Anterior vena cava (tissue), 1 donor: ENCODE measurements around a stretch of chr20.

DNA sequence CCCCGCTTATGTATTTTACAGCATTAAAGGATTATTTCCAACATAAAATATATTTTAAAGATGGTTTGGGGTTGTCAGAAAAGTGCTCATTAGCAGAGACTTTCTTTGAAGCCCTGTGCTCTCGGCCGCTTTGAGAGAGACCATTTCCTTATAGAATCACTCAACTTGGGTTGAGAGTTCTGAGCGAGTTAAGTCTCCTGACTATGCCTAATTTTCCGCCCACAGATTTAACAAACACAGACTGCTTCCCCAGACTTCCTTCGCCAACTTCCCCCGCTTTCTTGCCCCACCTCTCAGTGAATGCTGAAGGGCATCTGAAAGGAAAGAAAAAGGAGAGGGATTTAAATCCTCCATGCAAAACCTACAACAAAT is 223.9 kb downstream of the EYA2 start:
- PRO-cap: unidirectional peak, minus-strand start at position 150 of the sequence

GRCh38 chr20:47210270-47211451 is 145.8 kb downstream of the ZMYND8 start:
- PRO-cap: no peak

- PRO-cap: unidirectional peak, plus-strand start at chr20:47257012; unidirectional peak, minus-strand start at chr20:47257043
These were observed 99.7 kb downstream of the ZMYND8 start for GRCh38 chr20:47256577-47257365.

GRCh38 chr20:47274323-47275074 is 82.0 kb downstream of the ZMYND8 start:
- PRO-cap: unidirectional peak, plus-strand start at chr20:47274749

GRCh38 chr20:47278104-47279313 is 78.0 kb downstream of the ZMYND8 start:
- PRO-cap: no peak

DNA sequence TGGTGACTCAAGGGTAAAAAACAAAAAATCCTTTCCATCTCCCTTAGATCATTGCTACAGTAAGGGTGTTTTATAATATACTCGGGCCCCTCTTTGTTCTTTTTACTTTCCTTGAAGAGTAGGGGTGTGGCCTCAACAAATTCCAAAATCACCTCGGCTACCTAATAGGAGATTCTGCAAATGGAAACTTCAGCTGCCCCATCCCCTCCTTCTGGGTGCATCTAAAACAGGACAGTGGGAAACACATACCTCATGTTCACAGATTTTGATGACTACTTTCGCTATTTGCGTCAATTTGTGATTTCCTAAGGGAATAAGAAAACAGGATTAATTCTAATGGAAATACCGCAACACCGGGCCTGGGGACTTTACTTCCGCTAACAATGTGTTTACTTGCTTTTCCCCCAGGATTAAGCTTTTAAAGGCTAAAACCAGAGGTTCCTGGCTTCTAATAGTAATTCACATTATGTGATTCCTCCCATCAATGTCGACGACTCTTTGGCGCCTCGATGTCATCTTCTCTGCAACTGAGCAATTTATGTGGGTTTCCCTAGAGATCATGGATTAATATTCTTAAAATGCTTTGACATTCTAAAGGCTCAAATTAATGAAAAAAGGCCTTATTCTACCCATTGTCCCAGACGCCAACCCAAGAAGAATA is 69.4 kb downstream of the ZMYND8 start:
- PRO-cap: no peak

DNA sequence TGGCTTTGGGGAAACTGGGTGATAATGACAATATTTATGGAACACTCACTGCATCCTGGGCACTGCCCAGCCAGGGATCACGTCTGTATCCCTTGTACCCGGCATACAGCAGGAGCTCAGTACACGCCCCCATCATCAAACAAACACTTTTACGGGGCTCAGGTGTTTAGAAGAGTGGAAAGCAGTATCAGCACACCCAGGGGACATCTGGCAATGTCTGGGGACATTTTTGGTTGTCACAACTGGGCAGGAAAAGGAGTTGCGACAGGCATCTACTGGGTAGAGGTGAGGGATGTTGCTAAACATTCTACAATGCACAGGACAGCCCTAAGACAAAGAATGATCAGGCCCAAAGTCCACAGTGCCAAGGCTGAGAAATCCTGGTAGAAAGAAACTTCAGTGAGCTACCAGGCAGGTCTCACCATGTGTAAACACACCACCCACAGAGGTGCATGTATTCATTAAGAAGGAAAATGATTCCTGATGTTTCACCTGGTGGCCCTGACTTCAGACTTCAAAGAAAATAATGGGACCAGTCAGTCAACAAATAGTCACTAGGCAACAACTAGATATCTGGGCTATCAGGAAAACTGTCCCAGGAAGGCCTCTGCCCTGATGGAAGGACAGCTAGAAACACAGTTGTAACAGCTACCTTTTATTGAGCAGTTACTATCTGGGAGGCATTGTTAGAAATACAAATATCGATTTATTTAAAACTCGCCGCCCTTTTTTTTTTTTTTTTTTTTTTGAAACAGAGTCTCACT is 35.2 kb downstream of the ZMYND8 start:
- PRO-cap: no peak

DNA sequence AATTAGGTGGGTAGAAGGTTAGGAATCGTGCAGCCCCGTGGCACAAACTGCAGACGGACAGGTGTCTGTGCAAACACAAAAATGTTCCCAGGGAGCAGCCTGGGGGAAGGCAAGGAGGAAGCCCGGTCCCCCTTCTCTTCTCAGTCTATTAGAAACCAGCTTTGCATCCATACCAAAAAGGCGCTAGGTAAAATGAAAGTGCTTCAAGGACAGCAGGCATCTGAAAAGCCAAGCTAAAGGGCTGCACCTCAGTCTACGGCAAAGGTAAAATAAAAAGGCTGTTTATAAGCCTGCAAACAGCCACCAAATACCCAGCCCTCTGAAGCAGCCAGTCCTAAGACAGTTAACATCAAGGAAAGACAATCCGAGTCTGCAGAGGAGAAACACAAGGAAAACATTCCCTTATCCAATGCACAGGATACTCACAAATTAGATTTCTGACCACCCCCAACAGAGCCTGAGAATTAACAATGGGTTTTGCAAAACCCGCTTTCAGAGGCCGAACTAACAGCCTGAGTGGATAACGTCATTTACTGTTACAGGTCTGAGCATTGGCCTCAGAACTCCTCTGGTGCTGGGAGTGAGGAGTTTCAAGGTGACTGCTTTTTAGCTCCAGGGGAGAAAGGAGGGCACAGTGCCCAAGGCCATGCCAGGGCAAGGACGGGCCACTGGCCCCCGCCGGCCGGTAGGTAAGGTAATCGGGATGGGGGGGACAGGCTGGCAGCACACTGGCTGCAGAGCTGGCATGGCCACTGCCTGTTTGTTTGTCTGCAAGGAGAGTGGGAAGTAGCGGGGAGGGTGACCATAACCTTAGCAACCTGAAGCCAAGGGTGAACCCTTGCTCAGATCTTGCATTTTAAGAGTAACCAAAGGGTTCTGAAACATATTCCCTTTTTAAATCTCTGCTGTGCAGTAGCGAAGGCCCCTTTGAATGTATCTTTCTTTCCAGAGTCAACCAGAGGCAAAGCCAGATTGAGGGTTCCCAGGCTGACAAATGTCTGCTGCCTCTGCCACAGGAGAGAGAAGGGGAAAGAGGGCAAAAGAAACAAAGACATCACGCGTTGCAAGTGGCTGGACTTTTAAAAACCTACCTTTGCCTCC is 4.1 kb downstream of the ZMYND8 start:
- PRO-cap: no peak

DNA sequence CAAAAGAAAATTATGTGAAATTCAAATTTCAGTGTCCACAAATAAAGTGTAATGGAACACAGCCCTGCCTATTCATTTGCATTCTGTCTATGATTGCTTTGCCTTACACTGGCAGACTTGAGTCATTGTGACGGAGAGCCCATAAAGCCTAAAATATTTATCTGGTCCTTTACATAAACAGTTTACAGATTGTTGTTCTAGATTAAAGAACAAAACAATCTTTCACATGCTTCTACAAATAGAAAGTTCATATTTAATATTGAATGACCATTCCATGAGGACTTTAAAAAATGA is 66.1 kb upstream of the NCOA3 start:
- PRO-cap: no peak

GRCh38 chr20:47468289-47468858 is 33.3 kb upstream of the NCOA3 start:
- PRO-cap: no peak

DNA sequence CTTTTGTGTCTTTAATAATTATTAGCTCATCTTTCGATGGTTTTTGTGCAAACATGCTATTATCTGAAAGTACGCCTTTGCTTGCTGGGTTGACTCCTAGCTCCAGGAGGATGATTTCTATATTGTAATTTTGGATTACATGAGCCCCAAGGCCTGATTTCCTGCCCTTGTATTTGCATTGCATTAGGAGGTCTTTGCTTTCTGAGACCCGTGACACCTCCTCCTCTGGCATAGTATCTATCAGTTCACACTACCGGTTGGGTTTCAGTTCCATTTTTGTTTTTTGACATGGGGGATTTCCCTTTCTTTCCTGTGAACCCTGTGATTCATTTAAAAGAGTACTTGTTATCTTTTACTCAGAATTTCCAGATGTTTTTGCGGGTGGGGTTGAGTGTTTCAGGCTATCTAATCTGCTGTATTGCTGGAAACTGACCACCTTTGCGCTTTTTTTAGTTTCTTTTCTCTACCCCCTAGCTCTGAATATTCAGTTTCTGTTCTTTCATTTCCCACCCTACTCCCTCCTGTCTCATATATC is 14.6 kb upstream of the NCOA3 start:
- PRO-cap: no peak

DNA sequence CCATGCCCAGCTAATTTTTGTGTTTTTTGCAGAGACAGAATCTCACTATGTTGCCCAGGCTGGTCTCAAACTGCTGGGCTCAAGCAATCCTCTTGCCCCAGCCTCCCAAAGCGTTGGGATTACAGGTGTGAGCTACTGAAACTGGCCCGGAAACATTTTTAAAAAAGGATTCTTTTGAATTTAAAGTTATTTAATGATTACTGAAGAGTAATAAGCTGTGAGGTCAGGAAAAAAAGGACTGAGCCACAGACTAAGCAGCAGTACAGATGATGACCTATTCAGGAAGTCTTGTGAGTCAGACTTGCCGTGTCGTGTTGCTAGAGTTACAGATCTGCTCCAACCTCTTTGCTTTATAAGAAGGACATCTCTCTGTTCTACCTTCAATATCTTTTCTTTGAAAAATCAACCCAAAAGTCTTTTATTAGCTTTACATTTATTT is 108.7 kb downstream of the NCOA3 start:
- PRO-cap: no peak

- PRO-cap: no peak
These were observed 43.3 kb downstream of the SULF2 start for GRCh38 chr20:47741854-47742540.

GRCh38 chr20:47766073-47766549 is 19.2 kb downstream of the SULF2 start:
- PRO-cap: no peak

DNA sequence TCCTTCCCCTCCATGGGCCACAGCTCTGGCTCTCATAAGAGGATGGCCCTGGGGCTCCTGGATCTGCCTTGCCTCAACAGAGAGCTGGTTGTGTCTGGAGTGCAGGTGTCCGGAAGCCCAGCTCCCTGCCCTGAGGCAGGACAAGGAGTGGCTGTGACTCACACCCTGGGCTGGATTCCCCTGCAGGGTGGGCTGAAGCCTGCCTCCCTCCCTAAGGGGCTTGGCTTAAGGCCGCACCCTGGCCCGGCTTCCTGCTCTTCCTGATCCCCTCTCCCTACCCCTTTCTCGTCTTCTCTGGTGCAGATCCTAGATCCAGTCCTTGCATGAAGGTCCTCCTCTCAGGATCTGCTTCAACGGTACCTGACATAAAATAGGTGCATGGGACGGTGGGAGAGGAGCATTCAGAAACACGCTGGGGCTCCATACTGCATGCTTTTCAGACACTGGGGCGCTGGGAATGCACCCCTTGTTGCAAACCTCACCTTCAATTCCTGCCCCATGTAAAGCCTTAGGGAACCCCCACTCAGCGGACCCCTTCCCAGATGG is 24.5 kb upstream of the SULF2 start:
- PRO-cap: no peak

DNA sequence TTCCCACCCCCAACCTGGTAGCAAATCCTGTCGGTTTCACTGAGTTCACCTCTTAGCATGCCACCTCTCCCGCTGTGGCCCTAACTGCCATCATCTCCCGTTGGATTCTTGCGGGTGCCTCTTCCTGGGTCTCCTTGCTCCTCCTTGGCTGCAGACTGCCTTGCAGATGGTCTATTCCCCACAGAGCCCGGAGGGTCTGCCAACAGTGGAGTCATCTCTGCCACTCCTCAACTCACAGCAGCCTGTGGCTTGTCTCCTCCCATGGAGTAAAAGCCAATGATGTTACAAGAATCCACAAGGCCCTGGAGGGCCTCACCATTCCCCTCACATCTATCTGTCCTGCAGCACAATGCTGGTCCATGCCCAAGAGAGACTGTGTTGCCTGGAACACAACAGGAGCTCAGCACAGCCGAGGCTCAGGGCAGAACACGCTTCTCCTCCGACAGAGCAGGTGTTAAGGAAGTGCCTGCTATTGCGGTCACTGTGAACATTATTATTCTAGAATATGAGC is 241.8 kb upstream of the SULF2 start:
- PRO-cap: no peak

- PRO-cap: no peak
These were observed 418.0 kb upstream of the SULF2 start for GRCh38 chr20:48203308-48203666.

DNA sequence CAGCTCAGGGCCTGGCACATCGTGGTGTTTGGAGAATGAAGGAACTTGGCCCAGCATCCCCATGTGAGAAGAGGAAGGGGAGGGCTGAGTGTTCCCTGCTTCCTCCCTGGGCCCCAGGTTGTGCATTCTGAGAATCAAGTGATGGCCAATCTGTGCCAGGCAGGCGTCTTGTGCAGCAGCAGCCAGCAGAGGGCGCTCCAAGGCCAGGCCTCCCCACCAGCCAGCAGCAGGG is 192.1 kb downstream of the PREX1 start:
- PRO-cap: no peak

DNA sequence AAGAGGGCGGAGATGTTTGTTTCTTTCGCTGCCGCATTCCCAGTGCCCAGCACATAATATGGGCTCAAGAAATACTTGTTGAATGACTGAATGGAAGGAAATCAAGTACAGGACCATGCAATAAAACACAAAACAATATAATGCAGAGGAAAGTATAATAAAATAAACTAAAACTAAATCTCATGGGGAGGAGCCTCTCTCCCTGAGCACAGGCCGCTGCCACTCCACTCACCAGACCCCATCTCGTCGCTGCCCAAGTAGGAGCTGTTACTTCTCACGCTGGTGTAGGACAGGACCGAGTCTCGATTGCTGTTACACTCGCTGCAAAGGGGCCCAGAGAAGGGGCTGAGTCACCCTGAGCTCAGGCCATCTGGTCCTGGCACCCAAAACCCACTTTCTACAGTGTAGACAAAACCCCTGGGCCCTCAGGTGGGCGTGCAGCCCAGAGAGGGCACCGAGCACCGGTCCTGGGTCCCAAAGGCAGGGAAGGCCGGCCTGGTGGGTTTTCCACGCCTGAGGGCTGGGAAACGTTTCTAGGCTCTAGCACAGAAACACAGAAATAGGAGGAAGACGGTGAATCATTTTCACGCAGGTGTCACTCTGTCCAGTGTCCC is 183.5 kb downstream of the PREX1 start:
- PRO-cap: no peak

- PRO-cap: no peak
These were observed 148.3 kb downstream of the PREX1 start for GRCh38 chr20:48679132-48680194.